Type B pancreatic cell (in vitro differentiated cells): ENCODE measurements around the gene RASD2.

DNA sequence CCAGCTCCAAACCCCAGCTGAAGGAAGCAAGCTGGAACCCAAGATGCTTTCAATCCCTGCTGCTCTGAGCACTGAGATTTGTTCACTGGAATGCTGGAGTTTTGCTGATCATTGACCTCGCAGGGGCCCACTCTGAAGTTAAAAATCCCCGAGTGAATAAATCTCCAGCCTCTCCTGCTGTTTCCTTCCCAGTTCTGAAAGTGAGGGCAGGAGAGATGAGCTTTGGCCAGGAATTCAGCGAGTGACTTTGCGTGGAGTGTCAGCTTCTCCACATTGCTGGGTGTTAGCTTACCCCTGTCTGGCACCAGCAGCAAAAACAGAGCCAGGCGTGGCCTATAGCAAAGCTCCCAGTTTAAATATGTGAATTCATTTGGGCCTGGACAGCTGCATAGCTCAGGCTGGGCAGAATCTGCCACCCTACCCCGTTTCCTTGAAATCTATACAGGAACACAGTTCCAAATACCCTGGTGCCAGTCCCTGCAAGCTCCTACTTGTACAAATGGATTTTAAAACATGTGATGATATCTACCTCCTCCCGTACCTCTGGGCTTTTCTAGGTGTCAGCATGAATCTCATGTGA, 25.5 kb downstream of the TIMP3 start:
- PRO-cap: no peak

DNA sequence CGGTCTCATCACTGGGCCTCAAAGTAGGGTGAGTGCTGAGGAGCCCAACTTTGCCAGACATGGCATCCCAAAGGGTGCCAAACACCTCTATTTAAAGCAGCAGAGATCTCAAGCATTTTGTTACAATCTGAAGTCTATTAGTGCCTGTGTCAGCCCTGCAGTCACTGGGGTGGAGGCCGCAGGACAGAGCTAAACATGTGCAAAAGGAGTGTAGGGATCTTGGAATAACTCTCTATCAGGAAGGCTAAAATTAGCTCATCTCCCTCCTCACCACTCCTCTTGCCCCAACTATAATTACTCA, 87.4 kb downstream of the TIMP3 start:
- PRO-cap: no peak

GRCh38 chr22:33276767-33277381, 218.7 kb upstream of the SYN3 start:
- PRO-cap: no peak

- PRO-cap: no peak
Observed at GRCh38 chr22:33571928-33572490, 348.3 kb downstream of the LARGE1 start.

DNA sequence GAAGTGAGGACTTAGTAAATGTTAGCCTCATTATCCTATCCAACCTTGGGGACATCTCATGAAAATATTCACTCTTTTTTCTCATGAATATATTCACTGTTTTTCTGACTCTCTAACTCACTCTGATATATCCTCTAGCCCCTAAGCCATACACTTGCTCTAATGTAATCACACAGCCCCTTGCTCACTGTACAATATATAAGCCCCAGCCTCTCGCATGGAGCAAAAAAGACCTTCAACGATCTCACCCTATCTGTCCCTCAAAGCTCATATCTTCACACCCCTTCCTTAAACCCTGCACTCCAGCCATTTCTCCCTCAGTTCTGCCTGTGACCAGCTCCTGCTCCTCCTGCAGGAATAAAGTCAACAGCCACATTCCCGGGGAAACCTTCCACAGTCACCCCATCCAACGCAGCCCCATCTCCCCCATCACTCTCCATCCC, 306.0 kb downstream of the LARGE1 start:
- PRO-cap: no peak

DNA sequence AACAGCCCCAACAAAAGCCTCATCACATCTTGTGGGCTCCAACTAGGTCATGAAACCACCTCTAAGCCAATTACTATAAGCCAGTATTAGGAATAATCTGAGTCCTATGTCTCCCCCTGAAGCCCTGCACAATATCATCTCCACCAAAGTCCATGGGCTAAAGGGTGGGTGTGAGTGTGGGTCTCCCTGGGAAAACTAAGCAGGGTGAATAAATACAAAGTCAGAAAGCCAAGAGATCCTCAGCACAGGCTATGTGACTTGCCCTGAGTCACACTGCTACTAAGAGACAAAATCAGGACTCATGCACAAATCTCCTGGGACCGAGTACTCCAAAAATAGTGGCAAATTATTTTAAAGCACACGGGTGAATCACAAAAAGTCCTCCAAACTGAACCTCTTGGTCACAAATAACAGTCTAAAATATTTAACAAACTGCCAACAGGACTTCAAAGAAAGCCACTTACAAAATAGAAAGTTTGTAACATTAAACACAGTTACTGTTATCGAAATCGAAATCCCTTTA, 78.6 kb downstream of the LARGE1 start:
- PRO-cap: no peak

DNA sequence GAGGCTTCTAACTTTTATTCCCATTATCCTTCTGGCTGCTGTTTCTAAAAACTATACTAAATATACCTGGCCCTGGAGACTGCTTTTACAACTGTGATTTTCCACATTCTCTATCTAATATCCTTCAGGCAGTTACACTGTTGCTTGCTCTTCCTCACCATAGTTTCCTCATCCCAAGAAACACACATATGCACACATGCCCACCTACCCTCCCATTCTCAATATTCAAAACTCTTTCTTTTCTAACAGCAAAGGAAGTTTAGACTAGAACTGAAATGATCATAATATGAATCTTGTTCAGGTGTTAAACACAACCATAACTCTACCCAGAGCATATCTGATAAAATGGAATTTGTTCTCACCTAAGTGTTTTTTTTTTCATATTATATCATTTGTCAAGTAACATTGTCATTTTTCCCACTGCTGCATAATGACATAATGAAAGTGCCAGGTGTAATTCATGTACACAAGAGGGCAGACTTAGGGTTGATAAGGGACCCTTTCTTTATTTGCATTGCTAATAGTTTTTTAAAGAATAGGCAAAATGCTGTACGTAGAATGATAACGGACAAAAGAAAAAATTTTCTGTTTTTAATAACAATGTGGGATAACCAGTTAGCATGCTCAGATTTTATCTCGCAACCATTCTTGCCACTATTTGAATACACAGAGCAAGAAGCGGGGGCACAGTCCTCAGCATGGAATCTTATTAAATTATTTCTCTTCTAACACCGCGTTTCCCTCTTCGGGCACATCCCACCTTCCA, 5.0 kb downstream of the LARGE1 start:
- PRO-cap: no peak

GRCh38 chr22:34627128-34627587, 438.8 kb upstream of the ISX start:
- PRO-cap: no peak

DNA sequence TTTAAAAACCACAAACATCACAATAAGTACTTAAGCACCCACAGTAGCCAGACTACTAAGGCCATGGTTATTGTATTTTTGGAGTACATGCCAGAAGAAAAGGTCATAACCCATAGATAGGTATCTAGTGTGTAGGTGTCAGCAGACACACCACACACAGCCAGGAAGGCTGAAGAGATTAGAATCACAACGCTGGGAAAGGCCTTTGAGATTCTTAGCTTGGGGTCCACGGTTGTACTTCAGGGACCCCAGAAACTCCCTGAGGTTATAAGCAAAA, 966 bp upstream of the TOM1 start:
- PRO-cap: no peak

DNA sequence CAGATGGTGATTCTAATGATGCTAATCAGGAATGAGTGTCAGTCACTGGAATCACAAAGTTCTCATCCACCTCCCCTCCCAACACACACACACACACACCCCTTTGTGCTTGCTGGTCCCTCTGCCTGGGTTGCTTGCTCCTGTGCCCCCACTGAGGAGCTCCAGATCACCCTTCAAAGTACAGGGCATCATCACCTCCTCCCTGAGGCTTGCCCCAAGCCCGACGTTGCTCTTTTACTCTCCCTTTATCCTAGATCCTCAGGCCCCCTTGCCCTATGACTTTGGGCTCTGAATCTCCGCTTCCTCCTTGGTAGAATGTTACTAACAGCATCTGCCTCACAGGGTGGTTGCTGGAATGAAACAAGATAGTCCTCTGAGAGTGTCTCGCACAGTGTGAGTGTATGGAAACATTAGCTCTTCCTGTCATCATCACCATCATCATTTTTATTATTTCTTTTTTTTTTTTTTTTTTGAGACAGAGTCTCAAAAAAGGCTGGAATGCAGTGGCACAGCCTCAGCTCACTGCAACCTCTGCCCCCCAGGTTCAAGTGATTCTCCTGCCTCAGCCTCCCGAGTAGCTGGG, 3.4 kb downstream of the TOM1 start:
- PRO-cap: no peak

DNA sequence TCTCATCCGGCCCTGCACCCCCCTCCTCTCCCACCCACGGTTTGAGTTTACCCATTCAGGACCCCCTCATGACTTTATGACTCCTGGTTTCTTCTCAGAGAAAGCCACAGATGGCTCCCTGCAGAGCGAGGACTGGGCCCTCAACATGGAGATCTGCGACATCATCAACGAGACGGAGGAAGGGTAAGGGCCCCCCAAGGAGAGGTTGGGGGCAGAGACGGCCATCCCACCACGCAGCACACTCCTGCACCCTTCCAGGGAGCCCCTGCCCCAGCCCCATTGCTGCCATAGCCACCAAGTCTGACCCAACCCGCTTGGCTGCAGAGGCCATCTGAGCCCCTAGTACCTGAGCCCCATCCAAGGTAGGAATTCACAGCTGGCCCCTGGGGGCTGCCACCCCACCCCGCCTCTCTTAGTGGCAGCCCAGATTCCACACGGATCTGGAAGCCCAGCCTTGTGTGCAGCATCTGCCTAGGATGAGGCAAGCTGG, 18.1 kb downstream of the TOM1 start:
- PRO-cap: no peak

DNA sequence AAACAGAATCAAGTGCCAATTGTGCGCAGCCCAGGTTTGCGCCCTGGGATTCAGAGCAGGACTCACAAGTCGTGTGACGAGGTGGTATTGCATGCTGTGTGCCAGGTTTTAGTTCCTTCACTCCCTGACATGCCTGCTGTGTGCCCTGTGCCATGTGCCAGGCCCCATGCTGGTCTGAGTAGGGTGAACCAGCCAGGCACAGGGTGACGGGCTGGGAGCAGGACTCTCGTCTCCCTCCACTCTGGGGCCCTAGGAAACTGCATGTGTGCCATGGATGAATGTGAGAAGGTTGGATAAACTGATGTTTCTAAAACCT, 38.8 kb upstream of the HMOX1 start:
- PRO-cap: no peak

DNA sequence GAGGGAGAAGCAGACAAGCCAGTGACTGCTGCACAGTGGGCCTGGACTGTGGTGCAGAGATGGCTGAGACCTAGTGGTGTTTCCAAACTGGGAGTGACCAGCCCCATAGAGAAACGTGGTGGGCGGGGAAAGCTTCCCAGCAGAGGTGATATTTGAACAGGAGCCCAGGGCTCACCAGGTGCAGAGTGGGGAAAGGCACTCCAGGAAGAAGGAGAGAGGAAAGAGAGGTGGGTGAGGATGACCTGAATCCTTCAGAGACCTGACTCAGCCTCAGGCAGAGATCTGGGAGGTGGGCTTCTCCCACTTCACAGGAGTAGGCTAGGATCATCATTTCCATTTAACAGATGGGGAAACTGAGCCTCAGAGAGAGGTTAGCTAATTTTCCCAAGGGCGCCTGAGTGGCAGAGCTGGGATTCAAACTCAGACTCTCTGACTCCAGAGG, 52.0 kb upstream of the RASD2 start:
- PRO-cap: no peak

GRCh38 chr22:35540563-35541025, at the start of gene RASD2:
Gene RASD2 (plus strand): TSS chr22:35540831.
- PRO-cap: no peak

GRCh38 chr22:35541793-35542366, 1.2 kb downstream of the RASD2 start:
- PRO-cap: no peak

DNA sequence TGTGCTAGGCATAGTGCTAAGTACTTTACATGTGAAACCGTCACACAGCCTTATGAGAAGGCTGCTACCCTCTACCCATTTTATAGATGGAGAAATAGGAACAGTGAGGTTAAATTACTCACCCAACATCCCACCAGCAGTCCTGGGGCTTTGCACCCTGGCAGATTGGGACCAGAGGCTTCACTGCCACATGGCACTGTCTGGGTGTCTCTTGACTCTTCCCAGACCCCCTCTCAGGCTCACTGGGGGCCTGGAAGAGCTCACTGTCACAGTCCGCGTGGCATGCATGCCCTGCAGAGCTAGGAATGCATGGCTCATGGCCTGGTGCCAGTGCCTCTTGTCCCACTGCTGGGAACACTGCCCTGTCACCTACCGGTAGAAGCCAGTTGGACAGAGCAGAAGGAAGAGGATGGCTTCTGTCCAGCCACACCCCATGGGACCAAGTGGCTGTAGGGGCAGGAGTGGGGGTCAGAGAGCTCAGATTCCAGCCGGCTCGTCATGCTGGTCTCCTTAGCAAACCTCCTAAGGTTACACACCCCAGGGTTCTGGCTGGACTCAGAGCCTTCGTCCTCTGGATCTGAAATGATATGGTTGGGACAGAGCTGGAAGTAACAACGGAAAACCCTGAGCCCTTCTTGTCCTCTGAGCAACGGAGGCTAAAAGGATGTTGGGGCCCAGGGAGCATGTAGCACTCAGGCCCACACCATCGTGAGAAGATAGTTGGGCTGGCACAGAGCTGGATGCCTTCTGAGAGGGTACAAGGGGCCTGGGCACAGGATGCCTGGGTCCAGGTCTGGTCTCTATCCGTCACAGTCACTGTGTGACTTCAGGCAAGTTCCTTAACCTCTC, 29.6 kb downstream of the MB start:
- PRO-cap: no peak

- PRO-cap: no peak
Observed at GRCh38 chr22:35614545-35616011, 2.1 kb downstream of the MB start.

GRCh38 chr22:35630303-35630931, 13.3 kb upstream of the MB start:
- PRO-cap: no peak

- PRO-cap: no peak
Observed at GRCh38 chr22:36017389-36017724, 11.3 kb downstream of the RBFOX2 start.

DNA sequence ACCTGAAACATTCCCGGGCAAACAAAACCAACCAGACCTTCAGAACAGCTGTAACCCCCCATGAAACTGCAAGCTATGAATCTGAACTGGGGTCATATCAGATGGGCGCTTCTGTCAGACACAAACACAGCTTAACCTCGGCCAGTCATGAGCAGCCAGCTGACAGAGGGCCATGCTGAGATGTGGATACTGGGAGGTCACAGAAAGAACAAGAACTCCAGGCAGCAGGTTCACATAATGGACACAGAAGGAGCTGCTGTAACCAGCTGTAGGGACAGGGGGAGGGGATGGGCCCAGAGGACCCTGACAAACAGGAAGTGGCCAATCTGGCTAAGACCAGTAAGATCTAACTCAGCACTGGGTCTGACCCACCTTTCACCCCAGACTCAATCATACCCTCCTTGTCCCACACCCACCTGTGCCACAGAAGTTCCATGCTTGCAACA, 4.1 kb downstream of the APOL4 start:
- PRO-cap: no peak